Epithelial cell of esophagus (primary cell): ENCODE measurements around the gene STING1.

DNA sequence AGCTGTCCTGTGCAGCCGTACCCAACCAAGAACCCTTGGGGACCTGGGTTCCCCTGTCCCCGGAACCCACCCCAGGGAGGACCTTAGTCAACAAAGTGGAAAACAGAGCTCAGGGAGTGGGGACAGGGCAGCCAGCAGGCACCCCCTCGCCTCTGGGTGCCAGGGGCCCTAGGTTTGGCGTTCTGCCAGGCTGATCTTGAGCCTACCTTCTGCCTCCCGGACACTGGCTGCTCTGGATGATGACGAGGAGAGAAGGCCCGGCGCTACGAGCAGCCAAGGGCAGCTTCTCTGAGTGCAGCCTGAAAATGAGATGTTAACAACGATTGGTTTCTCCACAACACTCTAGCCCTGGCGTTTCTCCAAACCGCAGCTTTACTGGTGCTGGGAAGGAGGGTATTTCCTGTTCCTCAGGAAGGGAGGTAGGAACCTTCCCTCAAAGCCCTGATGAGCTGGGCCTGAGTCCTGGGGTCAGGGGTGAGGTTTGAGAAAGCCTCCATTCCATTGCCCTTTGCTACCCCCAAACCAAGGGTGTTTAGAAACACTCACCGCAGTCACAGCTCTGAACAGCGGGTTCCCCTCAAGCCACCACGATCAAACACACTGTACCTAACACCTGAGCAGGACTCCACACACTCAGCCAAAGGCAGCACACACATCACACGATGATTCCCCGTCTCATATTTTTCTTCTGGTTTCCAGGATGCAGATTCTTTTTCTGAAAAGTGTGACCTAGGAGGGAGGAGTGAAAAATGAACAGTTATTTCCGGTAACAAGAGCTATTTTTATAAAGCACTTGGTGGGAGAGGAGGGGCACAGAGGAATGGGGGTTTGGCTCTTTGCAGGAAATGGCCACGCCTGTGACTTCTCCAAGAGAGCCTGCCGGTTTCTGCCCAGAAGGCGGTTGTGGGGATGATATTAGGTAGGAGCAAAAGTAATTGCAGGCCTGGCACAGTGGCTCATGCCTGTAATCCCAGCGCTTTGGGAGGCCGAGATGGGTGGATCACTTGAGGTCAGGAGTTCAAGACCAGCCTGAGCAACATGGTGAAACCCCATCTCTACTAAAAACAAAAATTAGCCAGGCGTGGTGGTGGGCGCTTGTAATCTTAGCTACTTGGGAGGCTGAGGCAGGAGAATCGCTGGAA, at the start of gene STING1:
Gene STING1, minus strand, starts transcription at position 755 of the 1,142 bp plus-strand sequence.
- RRBS = 0% methylated on average over 2 of the region's 26 CpGs

GRCh38 chr5:139642349-139643416, 5.5 kb upstream of the CXXC5 start:
- RRBS = no CpG with 5 or more reads among the region's 18 CpGs

DNA sequence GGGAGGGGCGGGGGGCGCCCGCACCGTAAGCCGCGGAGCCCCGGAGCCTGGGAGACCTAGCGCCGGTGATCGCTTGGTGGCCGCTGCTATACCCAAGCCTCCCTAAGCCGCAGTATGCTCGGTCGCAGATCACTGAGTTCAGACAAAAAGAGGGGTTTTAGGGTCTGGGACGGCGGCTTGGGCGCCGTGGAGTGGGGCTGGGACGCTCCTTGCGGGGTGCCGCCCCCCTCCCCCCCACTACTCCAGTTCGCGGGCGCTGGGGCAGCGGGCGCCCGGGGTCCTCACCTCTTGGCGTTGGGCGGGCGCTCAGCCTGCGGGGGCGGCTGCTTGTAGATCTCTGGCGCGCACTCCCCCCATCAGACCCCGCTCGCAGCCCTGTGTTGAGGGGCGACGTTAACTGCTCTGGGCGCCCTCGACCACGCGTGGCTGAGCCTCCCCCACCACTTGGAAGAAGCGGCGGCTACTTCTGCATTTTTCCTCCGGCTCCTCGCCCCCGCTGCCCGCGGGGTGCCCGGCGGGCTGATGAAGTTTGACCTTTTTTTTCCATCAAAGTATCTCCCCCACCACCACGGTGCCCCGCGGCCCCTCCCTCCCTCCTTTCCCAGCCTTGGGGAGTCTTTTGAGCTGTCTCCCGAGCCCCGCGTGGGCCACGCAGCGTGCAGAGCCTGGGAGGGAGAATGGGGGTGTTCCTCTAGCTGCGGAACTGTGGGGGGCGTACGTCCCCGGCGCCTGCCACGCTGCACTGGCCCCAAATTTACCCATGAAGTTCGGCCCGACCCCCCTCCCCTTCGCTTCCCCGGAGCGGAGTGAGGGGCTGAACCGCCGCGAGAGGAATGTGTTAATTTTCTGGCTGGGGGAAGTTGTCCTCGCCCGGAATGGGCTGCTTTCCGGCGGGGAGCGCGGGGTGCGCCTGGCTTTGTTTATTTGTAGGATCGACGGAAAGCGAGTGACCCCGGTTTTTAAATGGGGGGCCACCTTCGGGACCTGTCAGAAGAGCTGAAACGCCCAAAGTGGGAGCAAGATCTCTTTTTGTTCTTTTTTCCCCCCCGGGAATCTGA, 1.2 kb downstream of the CXXC5 start:
- RRBS = 2% methylated on average over 31 of the region's 87 CpGs

GRCh38 chr5:140011113-140011883, 31.8 kb downstream of the NRG2 start:
- RRBS = no CpG with 5 or more reads among the region's 3 CpGs

GRCh38 chr5:140142853-140143886, 17.4 kb downstream of the IGIP start:
- RRBS = no CpG with 5 or more reads among the region's 10 CpGs

- RRBS = 2% methylated on average over 28 of the region's 62 CpGs
Measured at GRCh38 chr5:140175367-140176357, 674 bp downstream of the CYSTM1 start.

DNA sequence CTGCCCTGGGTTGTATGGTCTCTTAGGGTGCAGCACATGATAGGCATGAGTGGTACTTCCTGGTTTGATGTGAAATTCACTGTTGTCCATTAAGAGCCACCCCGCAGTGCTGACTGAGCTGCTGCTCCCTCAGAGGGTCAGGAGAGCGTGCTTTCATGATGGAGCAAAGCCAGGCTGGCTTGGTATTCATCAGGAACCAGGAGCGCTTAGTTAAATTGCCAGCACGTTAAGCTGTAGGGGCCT, 7.8 kb downstream of the CYSTM1 start:
- RRBS = no CpG with 5 or more reads among the region's 4 CpGs

DNA sequence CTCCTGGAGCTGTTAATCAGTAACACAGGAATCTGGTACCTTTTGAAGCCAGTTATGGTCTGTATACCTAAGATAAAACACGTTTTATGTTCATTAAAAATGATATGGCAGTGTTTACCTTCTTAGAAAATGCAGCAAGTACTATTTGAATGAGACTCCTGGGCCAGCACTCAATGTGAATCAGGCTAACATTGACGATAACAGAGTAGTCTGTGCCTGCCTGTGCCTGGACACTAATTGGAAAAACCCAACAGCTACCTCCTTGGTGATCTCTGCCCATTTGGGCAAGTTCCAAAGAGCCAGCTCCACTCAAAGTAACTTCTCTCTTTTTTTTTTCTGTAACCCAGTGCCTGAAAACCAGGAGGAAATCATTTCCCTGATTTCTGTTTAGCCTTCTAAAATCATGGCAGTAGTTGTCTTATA, 44.7 kb downstream of the CYSTM1 start:
- RRBS = no CpG with 5 or more reads among the region's 2 CpGs

DNA sequence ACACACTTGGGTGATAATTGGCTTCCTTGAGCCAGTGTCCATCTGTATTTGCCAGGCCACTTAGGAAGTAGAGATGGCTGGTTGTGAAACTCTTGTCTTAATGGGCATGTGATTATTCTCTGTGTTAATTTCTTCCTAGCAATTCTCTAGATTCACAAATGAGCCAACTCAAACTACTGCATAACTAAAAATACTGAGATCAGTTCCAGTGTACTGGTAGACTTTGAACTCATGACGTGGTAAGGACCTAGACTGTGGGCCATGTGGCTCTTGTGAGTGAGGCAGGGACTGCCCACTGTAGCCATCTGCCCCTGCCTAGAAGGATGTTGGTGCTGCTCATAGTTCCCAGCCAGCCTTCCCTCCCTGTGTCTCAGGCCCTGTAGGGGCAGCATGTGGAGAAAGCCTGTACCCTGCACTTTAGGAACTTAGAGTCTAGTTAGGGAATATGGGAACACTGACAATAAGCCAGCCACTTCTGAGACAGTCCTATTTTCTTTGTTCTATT, 47.4 kb downstream of the CYSTM1 start:
- RRBS = no CpG with 5 or more reads among the region's 1 CpG

GRCh38 chr5:140322707-140323205, 19.9 kb upstream of the PFDN1 start:
- RRBS = no CpG with 5 or more reads among the region's 5 CpGs

GRCh38 chr5:140324227-140325464, 21.7 kb upstream of the PFDN1 start:
- RRBS = no CpG with 5 or more reads among the region's 7 CpGs

DNA sequence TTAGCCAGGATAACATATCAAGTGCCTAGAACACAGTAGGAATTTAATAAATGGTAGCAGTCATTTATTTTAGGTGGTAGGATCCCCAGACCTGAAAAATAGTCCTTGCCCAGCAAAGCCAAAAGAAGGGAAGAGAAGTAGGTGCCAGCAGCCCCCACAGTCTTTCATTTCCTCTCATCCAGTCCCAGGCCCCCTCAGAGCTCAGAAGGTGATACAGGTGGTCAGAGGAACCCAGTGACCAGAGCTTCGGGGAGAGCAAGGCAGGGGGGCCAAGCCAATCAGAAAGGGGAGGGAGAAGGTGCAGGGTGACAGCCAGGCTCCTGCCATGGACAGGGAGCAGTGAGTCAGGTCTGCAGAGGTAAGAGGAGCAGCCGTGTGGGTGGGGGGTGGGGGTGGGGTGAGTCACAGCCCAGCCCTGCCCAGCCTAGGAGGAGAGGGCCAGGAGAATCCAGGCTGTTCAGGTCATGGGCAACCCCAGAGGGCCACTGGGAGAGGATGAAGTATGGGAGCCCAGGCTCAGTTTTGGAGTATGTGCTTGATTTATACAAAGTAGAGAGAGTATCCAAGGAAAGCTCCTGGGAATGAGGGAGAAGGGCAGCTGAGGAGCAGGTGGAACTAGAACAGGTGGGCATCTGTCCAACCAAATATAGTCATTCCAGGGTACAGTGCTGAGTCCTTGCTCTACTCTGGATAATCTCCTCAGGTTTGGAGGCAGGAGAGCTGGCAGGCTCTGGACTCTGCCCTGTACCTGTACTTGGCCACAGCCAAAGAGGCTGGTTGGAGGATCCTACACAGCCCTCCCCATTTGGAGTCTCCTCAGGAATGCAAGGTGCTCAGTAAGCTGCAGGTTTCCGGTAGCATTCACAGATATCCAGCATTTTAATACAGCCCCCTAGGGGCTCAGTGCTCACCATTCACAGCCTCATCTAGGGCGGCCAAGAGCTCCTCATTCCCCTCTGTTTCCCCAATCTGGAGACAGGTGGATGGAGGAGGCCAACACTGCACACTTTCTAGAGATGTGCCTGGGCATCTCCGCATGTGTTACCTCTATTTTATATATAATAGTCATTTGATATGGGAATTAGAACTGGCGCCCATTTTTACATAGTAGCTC, 1.6 kb downstream of the HBEGF start:
- RRBS = no CpG with 5 or more reads among the region's 6 CpGs

- RRBS = 3% methylated on average over 6 of the region's 51 CpGs
Measured at GRCh38 chr5:140400505-140401195, 983 bp upstream of the ANKHD1 start.

DNA sequence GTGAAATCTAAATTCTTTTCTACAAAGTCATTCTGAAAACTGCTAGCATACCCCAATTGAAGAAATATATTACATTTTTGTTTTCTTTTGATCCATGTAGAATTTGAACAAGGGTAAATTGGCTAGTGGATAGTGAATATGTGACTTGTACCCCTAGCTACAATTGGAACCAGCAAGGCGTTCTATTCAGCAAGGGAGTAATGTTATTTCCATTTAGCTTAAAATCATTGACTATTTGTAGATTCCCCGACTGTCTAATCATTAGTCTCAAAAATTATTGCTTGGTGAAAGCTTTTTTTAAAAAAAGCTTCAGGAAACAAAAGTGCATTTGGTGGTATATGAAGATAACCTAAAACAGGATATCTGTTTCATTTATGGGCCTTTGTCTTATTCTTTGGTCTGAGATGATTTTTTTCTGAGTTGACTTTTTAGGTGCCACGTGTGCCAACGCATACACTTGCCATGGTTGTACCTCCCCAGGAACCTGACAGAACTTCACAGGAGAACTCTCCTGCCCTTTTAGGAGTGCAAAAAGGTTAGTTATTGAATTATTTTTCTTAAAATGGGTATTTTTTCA, 60.8 kb upstream of the EIF4EBP3 start:
- RRBS = no CpG with 5 or more reads among the region's 4 CpGs

- RRBS = no CpG with 5 or more reads among the region's 5 CpGs
Measured at GRCh38 chr5:140565188-140565646, 589 bp downstream of the SLC35A4 start.

DNA sequence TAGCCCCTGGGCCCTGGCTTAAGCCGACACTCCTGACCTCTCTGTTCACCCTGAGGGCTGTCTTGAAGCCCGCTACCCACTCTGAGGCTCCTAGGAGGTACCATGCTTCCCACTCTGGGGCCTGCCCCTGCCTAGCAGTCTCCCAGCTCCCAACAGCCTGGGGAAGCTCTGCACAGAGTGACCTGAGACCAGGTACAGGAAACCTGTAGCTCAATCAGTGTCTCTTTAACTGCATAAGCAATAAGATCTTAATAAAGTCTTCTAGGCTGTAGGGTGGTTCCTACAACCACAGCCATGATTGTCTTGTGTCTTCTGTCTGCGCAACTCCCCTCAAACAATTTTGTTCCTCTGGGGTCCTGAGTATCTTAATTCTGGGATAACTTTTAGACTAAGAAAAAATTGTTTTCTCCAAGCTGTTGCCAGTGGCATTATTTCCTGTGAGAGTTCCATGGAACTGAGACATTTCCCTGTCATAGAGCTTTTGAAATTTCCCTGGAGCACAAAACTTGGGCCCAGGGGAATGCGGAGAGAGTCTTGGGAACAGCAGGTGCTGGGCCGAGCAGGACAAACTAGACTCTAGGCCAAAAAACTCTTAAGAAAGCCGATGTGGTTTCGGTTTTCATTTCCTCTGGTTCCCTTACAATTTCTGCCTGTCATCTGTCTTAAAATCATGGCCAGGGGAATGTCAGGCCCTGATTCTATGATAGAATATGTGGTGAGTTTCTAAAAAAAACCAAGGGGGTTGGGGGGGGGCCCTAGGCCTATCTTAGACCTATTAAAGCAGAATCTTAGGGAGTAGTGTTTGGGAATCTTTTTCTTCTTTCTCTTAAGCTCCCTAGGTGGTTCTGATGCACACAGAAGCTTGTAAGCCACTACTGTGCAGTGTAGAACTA, 4.4 kb downstream of the SLC35A4 start:
- RRBS = no CpG with 5 or more reads among the region's 7 CpGs

GRCh38 chr5:140631811-140632885, 827 bp downstream of the CD14 start:
- RRBS = 9% methylated on average over 9 of the region's 78 CpGs

DNA sequence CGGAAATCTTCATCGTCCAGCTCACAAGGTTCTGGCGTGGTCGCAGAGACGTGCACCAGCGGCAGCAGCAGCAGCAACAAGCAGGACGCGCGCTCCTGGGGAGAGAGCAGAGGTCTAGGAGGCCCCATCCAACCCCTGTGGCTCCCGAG, 215 bp downstream of the CD14 start:
- RRBS = no CpG with 5 or more reads among the region's 10 CpGs

- RRBS = no CpG with 5 or more reads among the region's 19 CpGs
Measured at GRCh38 chr5:140668743-140669605, 4.3 kb downstream of the WDR55 start.

GRCh38 chr5:140690429-140691221, 545 bp downstream of the HARS1 start:
- RRBS = no CpG with 5 or more reads among the region's 17 CpGs